Sternocleidomastoid (tissue), 1 donor: Measurements from ENCODE around the genes TMC8 and TMEM235.

GRCh38 chr17:77869482-77870282, 88.8 kb upstream of the TNRC6C start:
- PRO-cap = bidirectional peak, plus-strand start at chr17:77870135, minus-strand start at chr17:77869990

DNA sequence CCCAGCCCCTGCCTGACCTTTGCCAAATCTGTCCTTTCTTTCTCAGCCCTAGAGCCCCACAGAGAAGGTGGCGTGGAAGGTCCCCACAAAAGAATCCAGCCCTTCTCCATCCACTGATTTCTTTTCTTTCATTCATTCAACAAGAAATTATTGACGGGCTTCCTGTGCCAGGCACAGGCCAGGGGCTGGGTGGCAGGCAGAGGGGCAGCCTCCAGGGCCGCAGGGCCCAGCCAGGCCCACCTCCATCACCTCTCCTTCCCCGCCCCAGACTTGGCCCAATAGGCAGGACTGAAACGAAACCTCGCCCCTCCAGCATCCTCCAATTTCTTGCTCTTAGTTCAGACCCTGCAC, 79.0 kb upstream of the TNRC6C start:
- PRO-cap = no peak

GRCh38 chr17:77980344-77980622, 21.8 kb downstream of the TNRC6C start:
- PRO-cap = no peak

DNA sequence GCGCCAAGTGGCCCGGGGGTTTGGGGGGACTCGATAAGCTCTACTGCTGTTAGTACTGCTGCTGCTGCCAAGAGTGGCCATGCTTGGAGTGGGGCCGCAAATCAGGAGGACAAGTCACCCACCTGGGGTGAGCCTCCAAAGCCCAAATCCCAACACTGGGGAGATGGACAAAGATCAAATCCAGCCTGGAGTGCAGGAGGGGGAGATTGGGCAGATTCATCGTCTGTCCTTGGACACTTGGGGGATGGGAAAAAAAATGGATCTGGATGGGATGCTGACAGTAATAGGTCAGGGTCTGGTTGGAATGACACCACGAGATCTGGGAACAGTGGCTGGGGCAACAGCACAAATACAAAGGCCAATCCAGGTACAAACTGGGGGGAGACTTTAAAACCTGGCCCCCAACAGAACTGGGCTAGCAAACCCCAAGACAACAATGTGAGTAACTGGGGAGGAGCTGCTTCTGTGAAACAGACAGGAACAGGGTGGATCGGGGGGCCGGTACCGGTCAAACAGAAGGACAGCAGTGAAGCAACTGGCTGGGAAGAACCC, 77.8 kb downstream of the TMC6 start:
- PRO-cap = no peak

DNA sequence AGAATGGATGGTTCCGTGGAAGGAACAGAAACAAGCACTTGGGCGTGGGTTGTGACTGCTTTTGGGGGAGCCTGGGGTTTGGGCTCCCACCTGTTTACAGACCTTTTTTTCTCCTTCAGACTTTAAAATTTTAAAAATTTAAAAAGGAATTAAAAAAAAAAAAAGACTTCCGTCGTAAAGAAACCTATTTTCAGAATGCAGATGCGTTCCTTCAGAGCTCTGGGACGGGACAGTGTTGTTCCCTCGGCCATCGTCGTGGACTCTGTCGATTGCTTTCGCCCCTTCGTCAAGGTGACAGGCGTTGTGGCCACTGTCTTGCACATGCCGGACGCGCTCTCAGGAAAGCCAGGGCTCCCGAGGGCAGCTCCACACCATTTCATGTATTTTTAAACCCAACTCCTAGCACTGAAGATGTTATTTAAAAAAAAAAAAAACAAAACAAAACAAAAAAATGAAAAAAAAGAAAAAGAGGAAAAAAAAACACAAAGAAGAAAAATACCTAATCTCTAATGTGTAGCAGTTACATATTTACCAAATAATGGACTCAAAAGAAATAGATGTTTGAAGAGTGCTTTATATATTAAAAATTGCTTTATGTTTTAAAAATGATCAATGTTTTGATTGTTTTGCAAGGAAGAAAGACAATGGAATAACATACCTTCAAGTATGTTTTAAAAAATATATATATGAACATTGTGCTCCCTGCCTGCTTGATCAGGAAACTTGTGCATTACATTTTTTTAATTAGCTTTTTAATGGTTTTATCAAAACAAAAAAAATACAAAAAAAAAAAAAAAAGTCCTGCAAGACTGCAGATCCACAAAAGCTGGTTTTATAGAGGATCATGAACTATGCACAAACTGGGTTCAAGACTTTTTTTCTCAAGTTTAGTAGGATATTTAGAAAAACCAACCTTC, 22.2 kb downstream of the TMC6 start:
- PRO-cap = no peak

GRCh38 chr17:78110762-78112040, 17.4 kb downstream of the TMC6 start:
- PRO-cap = no peak

GRCh38 chr17:78130525-78131153, at the start of gene TMC8:
TSS of gene TMC8 (plus strand) at chr17:78130771.
- PRO-cap = bidirectional peak, plus-strand start at chr17:78130779, minus-strand start at chr17:78130657

DNA sequence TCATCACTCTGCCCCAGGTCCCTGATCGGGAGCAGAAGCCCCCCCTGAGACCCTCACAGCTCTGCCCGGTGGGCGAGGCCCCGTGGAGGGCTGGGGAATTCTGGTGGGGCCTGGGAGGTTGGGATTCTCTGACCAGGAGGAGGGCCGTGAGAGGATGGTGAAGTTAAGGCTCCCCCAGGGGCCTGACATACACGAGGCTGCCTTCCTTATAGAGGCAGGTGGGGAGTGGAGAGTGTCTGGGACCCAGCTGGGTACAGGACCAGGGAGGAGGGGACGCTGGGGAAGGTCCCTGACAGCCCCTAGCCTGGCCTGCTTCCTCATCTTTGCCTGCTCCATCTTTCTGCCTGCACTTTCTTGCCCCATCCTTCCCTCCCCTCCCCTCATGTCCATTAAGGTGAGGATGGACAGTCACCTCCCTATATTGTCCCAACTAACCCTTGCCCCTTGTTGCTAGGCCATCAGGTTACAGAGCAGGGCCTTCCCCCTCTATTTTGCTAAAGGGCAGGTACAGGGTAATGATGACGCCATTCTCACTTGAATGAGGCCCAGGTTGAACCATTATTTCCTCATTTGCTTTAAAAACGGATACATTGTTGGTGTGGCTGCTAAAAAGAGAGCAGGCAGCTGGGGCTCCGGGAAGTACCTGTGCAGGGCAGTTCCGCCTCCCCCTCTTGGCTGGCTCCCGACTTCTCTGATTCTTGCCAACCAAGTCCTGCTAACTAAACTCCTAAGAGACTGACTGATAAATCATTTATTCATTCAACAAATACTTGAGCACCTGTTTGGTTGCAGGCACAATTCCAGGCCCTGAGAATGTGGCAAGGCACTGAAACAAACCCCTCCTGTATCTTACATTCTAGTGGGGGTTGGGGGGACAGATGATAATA, 1.3 kb downstream of the C17orf99 start:
- PRO-cap = no peak

DNA sequence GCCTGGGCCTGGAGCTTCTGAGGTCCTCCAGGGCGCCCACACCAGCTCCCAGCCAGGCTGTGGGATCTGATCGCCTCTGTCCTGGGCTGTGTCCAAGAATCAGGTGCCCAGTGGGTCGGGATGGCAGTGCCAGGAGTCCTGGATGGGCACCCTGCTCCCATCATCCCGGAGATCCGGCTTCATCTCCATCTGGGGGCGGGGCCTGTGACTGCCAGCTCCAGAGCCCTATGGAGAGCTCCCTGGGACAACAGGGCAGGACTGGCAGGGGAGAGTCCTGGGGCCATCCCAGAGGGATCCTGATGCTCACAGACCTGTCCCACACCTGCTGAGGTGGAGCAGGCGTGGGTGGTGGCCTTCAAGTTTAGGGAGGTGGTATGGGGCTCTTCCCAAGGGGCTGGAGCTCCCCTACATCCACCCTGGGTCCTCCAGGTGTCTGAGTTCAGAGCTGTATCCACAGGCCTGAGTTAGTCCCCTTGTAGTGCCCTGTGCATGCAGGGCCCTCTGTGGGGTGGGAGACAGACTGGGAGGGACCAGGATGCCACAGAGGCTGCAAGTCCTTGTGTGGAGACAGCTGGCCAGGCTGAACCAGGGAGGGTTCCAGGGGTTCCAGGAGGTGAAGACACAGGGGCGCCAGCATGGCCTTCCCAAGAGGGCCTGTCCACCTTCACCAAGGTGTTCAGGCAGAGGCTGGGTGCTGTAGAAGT, 1.1 kb downstream of the SYNGR2 start:
- PRO-cap = unidirectional peak, minus-strand start at position 183 of the sequence

- PRO-cap = no peak
Observed at GRCh38 chr17:78171704-78172546, 3.5 kb downstream of the SYNGR2 start.

DNA sequence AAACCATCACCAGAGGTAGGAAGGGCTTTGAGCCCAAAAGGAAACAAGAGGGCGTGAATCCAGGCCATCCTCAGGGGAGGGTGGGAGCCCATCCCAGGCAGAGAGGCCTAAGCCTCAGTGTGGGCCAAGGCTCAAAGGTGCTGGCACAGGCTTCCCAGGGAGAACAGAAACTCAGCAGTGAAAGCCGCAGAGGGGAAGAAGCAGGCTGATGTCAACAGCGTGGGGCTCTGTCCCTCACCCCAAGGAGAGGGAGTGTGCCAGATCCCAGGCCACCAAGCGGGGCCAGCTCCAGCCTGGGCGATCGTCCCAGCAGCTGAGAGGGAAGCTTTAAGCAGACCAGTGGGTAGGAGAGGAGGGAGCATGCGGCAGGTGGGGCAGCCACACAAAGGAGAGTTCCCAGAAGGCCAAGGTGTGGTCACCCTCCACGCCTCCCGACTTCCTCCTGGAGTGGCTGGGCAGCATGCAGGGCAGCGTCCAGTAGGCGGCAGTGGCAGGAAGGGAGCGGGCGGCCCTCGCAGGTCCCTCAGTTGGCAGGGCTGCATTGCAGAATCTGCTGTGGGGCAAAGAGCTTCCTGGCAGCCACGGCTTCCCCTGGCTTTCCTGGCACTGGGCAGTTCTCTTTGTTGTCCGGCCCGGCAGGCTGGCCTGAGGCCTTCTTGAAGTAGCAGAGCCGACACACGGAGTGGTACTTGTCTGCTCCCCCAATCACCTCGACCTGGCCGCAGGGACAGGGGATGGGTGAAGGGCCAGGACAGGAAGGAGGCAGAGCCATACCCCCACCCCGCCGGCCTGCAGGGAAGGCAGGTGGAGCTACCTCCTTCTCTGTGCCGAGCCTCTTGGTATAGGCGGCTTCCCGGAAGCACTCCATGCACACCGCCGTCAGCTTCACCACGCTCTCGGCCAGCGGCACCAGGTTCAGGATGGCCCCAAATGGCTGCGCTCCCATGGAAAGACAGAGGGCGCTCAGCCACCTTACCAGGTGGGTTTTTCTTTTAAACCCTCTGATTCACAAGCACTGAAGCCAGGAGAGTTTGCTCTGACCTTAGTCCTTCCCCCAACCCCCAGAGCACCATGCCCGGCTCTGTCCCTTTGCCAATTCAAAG, 6.2 kb downstream of the SYNGR2 start:
- PRO-cap = bidirectional peak, plus-strand start at position 480 of the sequence, minus-strand start at position 329 of the sequence; bidirectional peak, plus-strand start at position 869 of the sequence, minus-strand start at position 843 of the sequence

DNA sequence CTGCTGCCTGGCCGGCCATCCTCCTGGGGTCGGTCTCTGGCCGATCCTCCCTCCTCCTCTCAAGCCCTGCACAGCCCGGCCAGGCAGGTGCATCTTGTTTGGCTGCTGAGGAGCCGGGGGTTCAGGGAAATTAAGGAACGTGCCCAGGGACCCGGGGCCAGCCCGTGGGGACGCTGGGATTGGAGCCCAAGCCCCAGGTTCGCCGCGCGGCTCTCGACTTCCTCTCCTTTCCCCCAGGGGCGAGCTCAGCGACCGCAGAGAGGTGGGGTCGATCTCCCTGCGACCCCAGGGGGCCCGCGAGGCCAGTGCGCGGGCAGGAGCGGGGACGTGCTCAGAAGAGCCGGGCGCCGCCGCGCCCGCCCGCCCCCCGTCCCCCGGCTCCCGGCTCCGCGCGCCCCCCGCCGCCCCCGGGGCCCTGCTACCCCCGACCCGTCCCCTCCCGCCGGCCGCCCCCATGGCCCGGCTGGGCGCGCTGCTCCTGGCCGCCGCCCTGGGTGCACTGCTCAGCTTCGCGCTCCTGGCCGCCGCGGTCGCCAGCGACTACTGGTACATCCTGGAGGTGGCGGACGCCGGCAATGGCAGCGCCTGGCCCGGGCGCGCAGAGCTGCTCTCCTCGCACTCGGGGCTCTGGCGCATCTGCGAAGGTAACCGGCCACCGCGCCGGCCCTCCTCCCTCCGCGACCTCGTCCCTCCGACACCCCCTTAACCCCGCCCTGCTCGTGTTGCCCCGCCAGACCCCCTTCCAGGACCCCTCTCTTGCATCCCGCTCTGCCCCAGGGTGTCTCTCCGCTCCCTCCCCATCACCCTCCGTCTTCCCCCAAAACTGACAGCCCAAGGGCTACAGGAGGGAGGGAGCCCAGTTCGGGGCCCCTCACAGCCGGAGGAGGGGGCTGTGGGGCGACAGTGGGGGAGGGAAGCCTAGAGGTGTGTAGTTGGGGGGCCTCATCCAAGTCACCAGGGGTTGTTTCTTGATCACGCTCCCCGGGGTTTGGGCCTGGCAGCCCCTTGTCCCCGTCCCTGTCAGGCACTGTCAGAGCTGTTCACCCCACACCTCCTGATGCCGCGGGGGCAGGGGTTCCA, at the start of gene TMEM235:
TSS of gene TMEM235 (plus strand) at position 62 of the 1,080 bp plus-strand sequence.
- PRO-cap = no peak

DNA sequence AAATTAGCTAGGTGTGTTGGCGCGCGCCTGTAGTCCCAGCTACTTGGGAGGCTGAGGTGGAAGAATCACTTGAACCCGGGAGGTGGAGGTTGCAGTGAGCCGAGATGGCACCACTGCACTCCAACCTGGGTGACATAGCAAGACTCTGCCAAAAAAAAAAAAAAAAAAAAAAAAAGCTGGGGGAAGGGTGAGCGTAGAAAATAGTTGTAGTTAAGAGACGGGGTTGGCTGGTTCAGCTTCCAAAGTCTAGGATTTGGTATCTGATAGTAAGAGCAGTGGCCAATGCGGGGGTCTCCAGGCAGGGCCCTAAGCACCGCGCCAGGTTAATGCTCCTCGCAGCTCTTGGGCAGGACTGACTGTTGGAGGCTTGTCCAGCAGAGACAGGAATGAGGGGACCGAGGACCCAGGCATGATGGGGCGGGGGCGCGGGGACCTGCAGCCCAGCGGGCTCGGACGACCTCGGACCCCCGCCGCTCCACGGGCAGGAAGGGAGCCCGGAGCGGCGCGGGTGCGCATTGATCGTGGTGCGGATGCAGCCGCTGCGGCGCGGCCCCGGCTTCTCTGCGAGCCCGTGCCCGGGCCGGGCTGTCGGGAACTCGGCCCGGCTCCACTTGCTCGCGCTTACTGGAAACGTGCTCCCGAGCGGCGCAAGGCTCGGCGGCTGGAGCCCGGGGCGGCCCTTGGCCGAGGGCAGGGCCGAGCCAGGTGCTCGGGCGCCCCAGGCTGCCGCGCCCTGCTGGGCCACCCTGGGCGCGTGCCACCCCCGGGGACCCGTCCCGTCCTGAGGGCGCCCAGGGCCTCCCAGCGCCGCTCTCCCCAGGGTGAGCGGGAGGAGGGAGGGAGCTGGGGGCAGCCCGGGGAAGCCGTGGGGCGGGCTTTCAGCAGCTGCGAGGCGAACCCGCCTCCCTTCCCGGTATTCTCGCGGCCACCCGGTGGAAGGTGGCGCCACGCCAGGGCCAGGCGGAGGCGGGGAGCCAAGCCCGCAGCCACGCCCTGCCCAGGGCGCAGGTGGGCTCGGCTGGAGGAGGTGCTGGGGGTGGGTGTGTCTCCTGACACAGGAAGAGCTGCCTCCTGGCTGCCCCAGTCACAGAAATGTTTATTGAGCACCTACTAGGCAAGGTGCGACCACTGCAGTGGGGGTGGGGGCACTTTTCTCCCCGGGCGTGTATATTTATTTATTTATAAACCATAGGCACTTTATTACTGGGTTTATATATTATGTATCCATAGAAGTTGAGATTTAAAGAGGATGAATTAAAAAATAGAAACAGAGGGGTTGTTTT, 46.0 kb downstream of the SOCS3 start:
- PRO-cap = bidirectional peak, plus-strand start at position 515 of the sequence, minus-strand start at position 563 of the sequence; bidirectional peak, plus-strand start at position 929 of the sequence, minus-strand start at position 815 of the sequence

- PRO-cap = no peak
Observed at GRCh38 chr17:78344615-78345182, 15.2 kb downstream of the SOCS3 start.

- PRO-cap = bidirectional peak, plus-strand start at chr17:78357565, minus-strand start at chr17:78357347
Observed at GRCh38 chr17:78356736-78357791, 2.8 kb downstream of the SOCS3 start.

DNA sequence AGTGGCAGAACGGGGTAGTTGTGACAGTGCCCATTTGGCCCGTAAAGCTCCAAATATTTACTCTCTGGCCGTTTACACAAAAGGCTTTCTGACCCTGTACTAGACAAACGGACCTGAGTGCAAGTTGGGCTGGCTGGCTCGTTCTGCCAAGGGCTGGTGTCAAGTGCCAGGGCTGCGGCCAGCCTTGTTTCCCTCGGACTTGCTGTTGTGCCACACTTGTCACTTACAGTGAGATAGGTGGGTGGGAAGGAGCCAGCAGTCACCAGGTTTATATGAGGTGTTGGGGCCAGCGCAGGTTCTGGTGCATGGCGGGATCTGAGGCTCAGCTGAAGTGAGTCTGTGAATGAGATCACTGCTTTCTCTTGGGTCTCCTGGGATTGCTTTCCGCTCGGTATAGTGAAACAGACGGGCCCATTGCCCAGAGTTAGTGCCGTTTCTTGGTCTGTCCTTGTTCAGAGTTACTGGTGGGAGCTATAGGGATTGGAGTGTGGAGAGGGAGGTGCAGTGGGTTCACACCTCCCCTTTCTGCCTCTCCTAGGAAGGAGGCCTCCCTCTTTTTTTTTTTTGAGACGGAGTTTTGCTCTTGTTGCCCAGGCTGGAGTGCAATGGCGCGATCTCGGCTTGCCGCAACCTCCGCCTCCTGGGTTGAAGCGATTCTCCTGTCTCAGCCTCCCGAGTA, 18.6 kb downstream of the PGS1 start:
- PRO-cap = no peak

DNA sequence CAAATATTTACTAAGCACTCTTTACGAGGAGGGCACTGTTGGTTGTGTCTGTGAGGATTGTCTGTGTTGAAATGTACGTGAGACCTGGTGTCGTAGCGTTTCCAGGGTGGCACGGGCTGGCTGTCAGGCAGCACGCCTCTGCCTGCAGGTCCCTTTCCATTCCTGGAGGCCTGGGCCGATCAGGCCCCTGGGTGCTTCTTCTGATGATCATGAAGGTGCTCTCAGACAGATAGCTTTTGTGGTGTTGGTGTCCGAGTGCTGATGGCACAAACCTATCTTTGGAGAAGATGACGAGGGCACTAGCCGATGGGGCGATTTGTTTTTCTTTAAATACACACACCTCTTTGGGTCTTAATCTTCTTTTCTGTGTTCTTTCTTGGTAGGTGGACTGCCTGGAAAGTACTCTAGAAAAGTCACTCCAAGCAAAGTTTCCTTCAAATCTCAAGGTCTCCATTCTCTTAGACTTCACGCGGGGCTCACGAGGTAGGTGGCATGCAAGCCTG, 19.5 kb downstream of the PGS1 start:
- PRO-cap = no peak

GRCh38 chr17:78597852-78598296, 20.7 kb upstream of the DNAH17 start:
- PRO-cap = no peak

DNA sequence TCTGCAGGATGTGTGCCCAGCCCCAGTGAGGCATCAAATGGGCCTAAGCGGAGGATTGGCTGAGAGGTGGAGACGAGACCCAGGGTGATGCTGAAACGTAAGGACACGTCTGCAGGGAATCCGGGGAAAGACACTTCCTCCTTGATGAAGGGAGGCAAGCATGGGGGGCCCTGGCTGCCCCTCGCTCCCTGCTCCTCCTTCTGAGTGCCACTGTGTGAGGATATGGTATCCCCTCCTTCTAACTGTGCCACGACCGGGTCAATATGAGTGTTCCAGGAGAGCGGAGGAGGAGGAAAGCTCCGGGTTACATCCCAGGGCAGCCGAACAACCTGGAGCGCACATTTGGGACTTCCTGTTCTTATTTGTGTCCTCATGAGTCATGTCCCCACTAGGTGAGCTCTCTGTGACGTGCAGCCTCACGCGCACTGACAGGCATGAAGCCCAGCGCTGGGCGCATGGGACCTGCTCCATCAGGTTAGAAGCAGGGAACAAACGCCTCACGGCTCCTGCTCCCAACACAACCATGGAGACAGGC, 92.8 kb upstream of the DNAH17 start:
- PRO-cap = no peak

GRCh38 chr17:78683209-78683821, 98.8 kb downstream of the CYTH1 start:
- PRO-cap = no peak